A172 (cell line): ENCODE measurements around a stretch of chr5.

DNA sequence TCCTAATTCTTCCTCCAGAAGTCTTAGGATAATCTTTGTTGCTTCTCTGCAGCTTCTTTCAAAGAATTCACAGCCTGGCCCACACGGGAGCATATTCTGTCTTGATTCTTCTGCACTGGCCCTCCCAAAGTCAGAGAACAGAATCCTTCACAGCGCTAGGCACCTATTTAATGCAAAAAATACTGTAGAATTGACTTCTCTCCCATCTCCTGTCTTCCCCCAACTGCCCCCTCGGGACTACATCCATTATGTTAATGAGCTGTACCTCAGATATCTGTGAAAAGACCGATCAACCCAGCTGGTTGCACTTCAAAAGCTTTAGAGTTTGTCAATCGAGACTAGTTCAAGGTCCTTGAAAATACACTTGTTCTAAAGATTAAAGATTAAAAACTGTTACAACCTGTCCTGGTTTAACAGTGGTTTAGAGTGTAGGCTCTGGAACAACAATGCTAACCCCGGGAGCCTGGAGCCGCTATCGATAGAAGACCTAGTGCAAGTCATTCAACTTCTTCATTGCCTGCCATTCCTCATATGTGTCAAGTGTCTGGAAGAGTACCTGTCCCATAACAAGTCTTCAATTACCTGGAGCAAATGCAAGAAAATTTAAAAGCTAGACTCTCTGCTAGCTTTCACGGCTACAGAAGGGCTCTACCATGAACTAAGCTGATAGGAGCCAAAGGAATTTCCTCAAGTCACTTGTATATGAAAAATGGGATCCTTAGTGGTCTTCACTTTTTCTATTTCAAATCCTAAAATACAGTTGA lies 2.0 kb downstream of the CDO1 start:
- RAMPAGE, long total RNA: no peak

DNA sequence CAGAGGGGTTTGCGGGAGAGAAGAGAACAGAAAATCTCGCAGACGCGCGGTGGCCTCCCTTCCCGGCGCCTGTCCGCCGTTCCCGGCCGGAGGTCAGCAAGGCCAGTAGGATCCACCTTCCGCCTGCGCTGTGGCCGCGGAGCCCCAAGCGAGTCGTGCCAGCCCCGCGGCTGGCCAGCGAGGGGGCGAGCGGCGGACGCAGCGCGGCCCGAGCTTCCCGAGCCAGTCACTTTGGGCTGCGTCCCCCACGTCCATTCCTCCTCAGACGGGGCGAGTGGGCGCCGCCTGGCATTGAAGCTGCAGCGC lies 590 bp downstream of the CDO1 start:
- RAMPAGE, long total RNA: no peak

GRCh38 chr5:115830304-115831029 lies 10.9 kb downstream of the ATG12 start:
- RAMPAGE, long total RNA: no peak

GRCh38 chr5:115834125-115834662 lies 7.2 kb downstream of the ATG12 start:
- RAMPAGE, long total RNA: no peak

DNA sequence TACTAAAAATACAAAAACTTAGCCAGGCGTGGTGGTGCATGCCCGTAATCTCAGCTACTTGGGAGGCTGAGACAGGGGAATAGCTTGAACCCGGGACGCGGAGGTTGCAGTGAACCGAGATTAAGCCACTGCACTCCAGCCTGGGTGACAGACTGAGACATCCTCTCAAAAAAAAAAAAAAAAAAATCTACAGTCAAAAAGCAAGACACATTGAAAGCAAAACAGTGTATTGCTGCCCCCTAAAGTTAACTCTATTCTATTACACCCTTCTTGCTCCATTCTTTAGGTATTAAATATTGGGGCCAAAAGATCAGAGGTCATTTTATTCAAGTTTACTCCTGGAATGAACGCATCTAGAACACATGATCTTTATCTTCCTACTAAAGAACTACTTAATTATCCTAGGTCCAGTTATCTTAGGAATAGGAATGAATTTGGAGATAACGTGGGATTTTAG lies 2.4 kb downstream of the ATG12 start:
- RAMPAGE, long total RNA: no peak

- RAMPAGE, long total RNA: no peak
These were observed 700 bp downstream of the AP3S1 start for GRCh38 chr5:115842409-115842861.

DNA sequence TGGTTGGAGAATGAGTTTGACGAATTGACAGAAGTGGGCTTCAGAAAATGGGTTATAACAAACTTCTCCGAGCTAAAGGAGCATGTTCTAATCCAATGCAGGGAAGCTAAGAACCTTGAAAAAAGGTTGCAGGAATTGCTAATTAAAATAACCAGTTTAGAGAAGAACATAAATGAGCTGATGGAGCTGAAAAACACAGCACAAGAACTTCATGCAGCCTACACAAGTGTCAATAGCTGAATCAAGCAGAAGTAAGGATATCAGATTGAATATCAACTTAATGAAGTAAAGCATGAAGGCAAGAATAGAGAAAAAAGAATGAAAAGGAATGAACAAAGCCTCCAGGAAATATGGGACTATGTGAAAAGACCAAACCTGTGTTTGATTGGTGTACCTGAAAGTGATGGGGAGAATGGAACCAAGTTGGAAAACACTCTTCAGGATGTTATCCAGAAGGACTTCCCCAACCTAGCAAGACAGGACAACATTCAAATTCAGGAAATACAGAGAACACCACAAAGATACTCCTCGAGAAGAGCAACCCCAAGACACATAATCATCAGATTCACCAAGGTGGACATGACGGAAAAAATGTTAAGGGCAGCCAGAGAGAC lies 82.3 kb downstream of the COMMD10 start:
- RAMPAGE, long total RNA: no peak

DNA sequence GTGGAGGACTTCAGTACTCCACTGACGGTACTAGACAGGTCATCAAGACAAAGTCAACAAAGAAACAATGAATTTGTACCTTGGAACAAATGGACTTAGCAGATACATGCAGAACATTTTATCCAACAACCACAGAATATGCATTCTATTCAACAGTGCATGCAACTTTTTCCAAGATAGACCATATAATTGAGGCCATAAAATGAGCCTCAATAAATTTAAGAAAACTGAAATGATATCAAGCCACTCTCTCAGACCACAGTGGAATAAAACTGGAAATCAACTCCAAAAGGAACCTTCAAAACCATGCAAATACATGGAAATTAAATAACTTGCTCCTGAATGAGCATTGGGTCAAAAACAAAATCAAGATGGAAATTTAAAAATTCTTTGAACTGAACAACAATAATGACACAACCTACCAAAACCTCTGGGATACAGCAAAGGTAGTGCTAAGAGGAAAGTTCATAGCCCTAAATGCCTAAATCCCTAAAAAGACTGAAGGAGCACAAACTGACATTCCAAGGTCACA lies 109.0 kb downstream of the COMMD10 start:
- RAMPAGE, long total RNA: no peak

- RAMPAGE, long total RNA: no peak
These were observed 138.6 kb downstream of the COMMD10 start for GRCh38 chr5:116223378-116223786.

DNA sequence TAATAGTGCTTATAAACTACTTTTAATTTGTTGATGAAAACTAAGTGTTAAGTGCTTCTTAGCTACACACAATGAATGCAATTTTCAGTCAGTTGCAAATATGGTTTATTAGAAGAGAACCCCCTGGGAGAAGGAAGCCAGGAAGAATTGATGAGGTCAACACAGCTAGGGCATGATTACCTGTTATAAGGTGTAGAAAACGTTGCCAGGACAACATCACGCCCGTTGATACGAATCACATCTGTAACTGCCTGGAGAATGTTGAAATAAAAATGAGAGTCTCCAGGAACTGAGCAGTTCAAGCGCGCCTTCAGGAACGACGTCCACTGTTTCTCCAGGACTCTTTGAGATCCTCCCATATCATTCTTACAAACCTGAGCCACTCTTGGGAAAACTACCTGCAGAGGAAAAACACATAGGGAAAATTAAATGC lies 88.0 kb downstream of the SEMA6A start:
- RAMPAGE, long total RNA: no peak

- RAMPAGE, long total RNA: no peak
These were observed 880.2 kb upstream of the SEMA6A start for GRCh38 chr5:117454747-117455350.

GRCh38 chr5:119269139-119269905 lies 86.5 kb upstream of the TNFAIP8 start:
- RAMPAGE, long total RNA: no peak

- RAMPAGE, long total RNA: no peak
These were observed 80.5 kb upstream of the TNFAIP8 start for GRCh38 chr5:119275269-119275741.

GRCh38 chr5:119276932-119277477 lies 78.8 kb upstream of the TNFAIP8 start:
- RAMPAGE, long total RNA: no peak

DNA sequence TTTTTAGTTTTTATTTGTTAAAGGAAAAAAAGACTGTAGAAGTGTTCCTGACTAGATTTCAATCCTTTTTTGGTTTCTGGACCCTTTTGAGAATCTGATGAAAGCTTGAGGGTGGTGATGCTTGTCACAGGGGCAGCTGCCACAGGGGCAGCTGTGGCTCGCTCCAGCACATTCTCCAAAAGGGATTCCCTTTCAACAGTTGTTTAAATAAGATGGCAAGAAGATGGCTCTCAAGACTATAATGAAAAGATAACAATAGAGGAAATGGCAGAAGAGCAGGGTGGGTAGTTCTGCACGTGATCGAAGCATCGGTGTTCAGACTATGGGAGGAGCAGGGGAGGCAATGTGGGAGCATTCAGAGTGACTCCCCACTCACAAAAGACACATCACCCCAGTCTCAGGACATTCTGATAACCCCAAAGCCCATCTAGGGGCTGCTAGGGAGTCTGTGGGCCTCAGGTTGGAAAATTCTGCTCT lies 46.5 kb upstream of the TNFAIP8 start:
- RAMPAGE, long total RNA: no peak

DNA sequence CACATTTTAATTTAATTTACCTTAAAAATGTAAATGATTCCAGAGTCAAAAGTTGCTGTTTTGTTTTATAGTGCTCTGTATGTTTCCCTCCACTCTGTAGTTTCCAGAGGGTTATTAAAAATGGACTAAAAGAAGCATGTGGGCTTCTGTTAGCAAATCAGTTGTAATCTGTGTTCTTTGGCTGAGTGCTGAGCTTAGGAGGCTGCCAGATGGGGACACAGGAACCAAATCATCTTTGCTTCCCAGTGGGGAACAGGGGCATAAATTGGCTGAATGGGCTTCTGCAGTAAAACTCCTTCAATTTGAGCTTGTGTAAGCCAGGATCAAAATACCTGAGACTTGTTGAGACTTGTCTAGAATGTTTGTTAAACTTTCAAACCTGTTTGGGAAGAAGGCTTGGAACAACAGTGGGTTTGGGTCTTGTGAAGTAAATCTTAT lies 32.3 kb upstream of the TNFAIP8 start:
- RAMPAGE, long total RNA: no peak

- RAMPAGE, long total RNA: no peak
These were observed 15.1 kb upstream of the TNFAIP8 start for GRCh38 chr5:119340386-119341415.

GRCh38 chr5:119357188-119357621 lies 1.4 kb downstream of the TNFAIP8 start:
- RAMPAGE, long total RNA: no peak

DNA sequence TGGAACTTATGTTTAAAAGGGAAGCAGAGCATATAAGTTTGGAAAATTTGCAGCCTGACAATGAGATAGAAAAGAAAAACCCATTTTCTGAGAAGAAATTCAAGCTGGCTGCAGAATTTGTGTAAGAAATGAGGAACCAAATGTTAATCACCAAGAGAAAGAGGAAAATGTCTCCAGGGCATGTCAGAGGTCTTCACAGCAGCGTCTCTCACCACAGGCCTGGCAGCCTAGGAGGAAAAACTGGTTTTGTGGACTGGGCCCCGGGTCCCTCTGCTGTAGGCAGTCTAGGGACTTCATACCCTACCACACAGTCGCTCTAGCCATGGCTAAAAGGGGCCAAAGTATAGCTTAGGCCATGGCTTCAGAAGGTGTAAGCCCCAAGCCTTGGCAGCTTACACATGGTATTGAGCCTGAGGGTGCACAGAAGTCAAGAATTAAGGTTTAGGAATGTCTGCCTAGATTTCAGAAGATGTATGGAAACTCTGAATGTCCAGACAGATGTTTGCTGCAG lies 32.1 kb upstream of the HSD17B4 start:
- RAMPAGE, long total RNA: no peak

DNA sequence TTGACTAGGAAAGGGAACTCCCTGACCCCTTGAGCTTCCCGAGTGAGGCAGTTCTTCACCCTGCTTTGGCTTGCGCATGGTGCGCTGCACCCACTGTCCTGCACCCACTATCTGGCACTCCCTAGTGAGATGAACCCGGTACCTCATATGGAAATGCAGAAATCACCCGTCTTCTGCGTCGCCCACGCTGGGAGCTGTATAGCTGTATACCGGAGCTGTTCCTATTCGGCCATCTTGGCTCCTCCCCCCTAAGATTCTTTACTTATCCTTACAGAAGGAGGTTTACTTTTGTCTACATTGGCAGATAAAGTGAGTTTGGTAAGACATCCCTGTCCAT lies 151.2 kb downstream of the FAM170A start:
- RAMPAGE, long total RNA: no peak